Measurements from ENCODE around the gene SALL4.

DNA sequence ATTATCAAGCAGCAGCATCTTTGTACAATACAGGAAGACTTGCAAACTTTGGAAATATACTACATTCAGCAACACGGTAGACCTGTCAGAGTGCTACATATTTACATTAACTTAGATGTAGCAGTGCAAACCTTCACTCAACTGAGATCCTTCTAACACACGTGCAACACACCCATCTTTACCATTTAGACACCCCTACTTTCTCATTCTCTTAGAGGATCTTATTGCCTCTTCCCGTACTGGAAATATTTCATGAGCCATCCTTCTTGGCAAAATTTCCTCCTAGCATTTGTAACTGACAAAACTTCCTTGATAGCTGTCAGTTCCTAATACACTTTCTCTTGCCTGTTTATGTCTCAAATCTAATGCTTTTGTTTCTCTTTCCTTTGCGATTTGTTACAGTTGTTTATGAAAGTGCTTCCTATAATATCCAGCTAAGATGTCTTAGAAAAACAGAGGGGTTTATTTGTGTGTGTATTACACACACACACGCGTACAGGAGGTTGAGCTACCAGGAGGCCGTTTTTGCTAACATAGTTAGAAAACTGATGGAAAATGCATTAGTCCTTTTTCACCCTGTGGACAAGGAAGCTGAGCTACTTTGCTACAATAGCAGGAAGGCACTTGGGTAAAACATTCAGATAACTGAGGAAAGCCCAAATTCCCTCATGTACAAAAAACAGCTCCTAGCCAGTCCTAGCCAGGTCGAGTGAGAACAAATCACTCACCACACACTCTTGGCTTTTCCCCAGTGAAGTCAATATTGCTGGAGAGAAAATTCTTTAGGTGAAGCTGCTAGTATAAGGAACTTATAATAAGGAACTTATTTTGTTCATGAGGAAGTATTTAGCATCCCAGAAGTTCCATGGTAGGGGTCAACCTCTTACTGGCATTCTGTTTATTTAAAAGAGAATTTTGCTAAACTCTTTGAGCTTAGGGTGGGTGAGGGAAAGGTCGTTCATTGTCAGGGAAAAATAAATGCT is 153.6 kb downstream of the NFATC2 start:
- PRO-cap: no peak

GRCh38 chr20:51497363-51497909 is 45.1 kb downstream of the NFATC2 start:
- PRO-cap: no peak

DNA sequence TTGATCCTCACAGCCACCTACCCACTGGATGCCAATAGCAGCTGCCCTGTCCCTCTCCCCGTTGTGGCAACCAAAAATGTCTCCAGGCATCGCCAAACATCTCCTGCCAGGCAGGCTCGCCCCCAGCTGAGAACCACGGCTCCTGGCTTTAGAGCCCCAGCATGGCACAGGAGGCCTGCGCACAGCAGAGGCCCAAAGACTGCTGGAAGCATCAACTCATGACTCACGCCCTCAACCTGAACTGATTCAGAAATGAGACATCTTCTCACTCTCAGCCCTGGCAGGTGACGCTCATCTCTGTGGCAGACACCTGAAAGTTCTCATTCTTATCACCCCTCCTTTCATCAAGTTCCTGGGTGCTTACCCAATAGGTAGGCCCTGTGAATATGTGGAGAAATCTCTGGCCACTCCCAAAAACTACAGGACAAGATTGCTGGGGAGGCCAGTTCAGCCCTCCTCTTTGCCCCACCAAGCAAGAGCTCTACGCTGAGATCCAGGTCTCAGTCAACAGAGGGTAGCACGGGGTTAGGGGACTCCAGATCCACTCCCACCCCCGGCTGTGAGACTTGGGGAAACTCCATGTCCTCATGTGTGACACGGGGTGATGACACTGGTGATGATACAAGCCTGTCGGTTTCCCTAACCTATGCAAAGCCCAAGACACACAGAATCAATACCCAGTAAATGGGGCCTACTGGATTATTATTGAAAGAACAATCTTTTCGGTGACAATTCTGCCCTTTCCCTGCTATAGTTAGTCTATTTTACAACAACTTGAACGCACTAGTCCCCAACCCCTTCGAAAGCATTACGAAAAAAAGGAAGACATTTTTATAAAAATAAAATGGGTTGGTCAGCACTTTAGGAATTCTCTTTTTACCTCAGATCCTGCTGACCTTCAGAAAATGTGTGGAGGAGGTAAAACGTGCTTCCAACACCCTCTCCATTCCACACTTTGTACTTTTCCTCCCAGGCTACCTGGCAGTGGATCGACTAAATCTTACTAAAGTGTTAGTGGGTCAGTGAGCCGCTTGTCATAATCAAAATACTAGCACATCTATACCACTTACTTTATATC is 11.1 kb downstream of the NFATC2 start:
- PRO-cap: no peak

DNA sequence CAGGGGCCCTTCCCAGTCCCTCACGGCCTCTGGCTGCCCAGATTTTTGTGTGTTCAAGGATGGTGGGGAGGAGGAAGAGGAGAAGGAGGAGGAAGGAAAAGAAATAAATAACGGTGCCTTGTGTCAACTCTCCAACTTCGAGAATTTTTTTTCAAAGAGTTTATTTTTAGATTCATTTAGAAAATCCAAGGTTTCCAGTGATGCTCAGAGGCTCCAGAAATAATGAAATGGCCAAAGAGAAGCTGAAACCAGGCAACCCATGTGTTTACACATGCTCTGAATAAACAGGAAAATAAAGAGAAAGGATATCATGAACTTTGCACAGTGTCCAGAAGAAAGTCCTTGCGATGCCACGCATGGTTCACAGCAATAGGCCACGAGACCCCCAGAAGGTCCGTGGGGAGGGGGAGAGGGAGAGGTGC is 20.8 kb upstream of the NFATC2 start:
- PRO-cap: no peak

DNA sequence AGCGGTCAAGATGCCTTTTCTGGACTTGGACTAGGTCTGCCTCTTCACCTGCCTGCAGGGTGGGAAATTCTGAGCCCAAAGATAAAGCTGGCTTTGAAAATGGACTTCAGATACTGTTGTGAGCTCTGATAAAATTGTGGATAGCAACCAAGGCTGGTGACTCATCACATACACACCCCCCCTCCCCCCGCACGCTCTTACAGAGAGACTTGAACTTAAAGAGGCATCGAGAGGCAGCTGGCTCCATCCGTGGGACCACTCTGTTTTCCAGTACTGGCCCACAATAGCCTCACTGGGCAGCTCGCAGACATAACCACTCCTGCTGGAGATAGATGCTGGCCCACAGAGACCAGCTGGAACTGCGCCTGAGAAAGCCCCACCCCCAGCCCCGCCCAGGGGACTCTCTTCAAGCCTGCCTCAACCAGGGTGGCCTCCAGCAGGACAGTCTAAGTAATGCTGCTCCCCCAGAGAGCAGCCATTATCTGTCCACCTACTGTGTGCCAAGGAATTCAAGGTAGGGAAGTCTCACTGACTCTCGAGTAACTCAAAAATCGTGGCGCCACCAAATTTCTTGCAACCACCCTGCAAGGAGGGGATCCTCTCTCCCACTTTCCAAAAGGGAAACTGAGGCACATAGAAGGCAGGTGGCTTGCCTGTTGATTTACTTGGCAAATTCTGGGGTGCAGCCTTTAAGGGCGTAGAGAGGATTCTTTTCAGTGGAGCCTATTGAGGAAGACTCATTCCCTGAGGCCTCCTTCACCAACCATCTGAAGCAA is 21.4 kb upstream of the NFATC2 start:
- PRO-cap: no peak

- PRO-cap: no peak
Observed at GRCh38 chr20:51701372-51701846, 66.8 kb downstream of the ATP9A start.

GRCh38 chr20:51751979-51752888 is 16.0 kb downstream of the ATP9A start:
- PRO-cap: no peak

DNA sequence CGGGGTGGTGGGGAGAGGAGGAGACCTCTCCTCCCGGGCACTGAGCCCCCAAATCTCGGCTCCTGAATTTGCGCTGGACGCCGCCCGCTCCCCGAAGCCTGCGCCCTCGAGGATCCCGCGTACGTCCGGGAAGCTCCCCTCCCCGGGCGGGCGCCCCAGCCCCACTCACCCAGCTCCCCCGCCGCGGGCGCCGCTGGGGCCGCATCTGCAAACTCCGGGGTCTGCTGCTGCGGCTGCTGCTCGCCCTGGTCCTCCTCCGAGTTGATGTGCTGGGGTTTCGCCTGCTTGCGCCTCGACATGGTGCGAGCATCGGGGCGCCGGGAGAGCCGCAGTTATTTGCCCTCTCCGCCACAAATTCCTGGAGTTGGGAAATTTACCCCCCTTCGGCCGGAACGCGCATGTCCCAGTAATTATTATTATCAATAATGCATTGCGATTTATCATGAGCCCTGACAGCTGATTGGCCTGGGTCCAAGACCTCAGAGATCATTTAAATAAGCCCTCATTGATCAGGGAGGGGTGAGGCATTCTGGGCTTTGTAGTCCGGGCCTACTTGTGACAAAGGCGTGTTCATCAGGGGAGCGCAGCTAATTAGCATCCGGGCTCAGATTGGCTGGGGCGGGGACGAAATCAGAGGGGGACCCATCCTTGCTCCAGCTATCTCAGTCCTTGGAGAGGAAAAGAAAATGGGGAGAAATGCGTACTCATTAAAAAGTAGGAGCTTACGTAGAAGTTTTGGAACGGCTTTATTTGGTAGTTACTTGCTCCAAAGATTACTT is at the start of gene SALL4:
TSS of gene SALL4 (minus strand) at position 412 of the 779 bp plus-strand sequence.
- PRO-cap: no peak

DNA sequence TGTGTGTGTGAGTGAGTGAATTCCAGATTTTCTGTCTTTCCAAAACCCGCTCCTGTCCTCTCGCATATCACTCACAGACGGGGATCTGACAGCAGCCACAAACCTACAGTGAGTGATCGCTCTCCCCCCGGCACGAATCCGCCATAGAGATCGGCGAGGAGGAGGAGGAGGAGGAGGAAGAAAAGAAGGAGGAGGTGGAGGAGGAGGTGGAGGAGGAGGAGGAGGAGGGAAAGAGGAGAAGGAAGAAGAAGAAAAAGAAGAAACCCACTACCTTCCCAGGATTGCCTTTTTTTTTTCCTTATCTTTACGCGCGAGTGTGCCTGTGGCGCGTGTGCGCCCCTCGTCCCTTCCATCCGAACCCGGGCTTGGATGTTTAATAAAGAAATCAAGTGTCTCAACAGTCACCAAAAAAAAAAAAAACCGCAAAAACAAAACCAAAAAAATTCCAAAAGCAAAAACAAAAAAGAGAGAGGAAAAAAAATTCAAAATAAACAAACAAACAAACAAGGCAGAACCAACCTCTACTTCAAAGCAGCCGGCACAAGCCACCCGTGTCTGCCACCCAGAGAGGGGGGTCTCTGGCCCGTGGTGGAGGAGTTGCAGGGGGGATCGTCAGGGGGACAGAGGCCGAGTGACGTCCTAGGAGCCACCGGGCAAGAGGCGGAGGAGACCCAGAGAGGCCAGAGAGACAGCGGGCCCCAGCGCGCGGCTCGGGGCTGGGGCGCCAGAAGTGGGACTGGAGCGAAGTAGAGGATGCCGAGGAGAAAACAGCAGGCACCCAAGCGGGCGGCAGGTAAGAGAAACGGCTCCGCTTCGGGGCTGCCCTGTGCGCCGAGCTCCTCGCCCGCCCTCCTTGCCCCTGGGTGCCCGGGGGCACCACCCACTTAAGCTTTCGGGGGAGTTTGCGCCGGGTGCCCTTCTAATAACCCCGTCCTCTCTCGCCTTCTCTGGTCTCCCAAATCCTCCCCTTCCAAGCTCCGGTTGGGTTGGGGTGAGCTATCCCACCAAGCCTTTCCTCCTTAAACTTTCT is 698 bp downstream of the TSHZ2 start:
- PRO-cap: no peak

- PRO-cap: no peak
Observed at GRCh38 chr20:53075453-53076395, 103.6 kb downstream of the TSHZ2 start.

DNA sequence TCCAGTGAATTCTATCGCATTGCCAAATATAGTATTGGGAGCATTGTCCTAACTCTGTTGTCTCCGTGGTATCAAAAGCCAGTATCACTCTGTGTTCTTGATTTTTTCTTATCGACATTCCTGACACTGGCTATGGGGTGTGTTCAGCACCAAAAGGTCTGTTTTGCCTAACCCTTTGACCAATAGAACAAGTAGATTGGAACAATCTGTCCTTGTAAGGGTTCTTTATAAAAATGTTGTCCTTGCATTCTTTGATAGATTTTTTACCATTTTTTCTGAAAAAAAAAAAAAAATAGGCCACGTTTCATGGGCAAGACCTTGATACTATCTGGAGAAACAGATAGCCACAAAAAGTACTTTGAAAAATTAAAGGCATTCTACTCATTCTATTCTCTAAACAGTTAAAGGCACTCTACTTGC is 161.5 kb downstream of the TSHZ2 start:
- PRO-cap: no peak

GRCh38 chr20:53216801-53217658 is 244.9 kb downstream of the TSHZ2 start:
- PRO-cap: no peak

GRCh38 chr20:53584221-53584709 is 9.4 kb downstream of the ZNF217 start:
- PRO-cap: no peak

- PRO-cap: no peak
Observed at GRCh38 chr20:53642334-53643136, 48.9 kb upstream of the ZNF217 start.

DNA sequence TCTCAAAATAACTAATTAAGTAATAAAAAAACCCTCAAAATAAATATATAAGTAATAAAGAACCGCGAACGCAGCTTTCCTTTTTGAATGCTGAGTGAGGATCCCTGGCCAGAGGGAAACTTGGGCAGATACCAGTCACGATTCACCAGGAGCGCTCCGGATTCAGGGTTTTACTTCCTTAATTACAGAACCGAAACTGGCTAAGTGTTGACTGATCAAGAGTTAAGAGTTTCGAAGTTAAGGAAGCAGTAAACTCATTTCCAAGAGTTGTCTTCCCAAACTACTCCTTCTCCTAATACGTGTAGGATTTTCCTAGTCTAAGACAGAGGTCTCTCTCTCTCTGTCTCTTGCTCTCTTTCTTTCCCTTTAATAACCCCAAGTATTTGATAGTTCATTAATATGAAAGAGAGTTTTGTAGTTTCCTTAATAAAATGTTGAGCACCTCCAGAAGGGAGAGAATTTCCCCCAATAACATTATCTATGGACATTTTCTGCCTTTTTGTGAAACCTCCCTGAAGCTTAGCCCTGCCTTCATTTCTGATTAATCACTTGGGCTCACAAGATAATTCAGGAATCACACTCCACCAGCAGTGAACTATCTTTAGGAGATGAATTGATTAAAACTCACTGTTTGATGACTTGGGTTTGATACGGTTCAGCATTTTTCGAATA is 61.5 kb upstream of the ZNF217 start:
- PRO-cap: no peak

GRCh38 chr20:53693270-53693678 is 99.6 kb upstream of the ZNF217 start:
- PRO-cap: no peak

DNA sequence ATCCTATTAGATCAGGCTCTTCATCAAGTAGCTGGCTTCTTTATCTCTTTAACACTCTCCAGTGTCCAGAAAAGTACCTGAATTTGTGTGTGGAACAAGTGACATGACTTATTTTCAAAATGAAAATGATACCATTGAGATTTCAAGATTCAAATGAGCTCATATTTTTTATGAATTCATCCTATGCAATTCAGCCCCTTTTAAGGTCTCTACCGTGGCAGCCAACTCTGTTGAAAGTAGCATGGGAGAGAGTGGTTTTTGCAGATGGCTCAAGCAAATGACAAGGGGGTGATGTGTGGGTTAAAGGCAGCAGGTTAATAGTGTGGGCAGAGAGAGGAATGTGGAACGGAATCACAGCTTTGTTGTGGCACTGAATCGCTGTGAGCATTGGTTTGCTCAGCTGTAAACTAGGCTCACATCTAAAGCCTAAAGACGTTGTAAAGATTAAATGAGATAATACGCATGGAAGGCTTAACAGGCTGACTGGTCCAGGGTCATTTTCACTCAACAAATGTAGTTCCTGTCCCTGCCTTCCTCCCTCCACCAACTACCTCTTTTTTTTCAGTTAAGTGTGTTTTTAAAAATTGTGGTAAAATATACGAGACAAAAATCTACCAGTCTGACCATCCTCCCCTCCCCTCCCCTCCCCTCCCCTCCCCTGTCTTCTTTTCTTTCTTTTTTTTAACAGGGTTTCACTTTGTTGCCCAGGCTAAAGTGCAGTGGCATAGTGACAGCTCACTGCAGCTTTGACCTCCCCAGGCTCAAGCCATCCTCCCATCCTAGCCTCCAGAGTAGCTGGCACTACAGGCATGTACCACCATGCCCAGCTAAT is 114.7 kb upstream of the ZNF217 start:
- PRO-cap: no peak

DNA sequence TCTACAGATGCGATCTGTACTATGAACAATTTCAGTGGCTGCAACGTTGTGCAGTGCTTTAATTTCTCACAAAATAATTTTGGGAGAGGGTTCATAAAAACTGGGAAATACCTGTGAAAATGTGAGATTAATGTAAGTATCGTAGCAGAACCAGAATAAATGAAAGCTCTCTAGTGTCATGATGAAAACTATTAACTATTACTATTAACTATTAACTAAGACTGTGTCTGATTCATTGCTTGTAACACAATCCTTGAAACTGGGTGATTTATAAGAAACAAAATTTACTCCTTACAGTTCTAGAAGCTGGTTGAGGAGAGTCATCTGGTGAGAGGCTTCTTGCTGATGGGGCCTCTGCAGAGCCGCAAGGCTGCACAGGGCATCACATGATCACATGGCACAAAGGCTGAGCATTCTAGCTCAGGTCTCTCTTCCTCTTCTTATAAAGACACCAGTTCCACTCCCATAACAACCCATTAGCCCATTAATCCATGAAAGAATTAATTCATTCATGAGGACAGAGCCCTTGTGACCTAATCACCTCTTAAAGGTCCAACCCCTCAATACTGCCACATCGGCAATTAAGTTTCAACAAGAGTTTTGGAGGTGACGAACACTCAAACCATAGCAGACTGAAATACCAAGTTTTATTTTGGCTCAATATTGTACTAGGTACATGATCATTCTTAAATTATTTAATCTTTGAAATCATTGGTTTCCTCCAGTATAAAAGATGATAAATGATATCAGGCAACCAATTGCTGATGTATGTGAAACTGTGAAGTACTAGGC is 233.4 kb upstream of the ZNF217 start:
- PRO-cap: no peak

DNA sequence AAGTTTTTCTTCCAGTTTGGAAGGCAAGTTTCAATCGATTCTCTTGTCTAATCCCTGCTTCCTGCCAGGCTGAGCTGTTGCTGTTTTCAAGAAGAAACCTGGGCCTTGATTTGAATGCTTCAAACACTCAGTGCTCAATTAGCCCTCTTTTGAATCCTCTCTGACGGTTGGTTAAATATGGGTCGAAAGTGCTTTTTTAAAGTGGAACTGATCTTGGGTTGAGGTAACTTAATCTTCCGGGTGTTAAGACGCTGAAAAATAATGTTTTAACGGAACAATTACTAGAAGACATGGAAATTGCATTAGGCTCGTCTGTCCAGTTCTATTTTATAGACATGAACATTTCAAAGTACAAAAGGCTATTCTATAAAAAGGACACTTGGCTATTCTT is 203.2 kb downstream of the BCAS1 start:
- PRO-cap: no peak

DNA sequence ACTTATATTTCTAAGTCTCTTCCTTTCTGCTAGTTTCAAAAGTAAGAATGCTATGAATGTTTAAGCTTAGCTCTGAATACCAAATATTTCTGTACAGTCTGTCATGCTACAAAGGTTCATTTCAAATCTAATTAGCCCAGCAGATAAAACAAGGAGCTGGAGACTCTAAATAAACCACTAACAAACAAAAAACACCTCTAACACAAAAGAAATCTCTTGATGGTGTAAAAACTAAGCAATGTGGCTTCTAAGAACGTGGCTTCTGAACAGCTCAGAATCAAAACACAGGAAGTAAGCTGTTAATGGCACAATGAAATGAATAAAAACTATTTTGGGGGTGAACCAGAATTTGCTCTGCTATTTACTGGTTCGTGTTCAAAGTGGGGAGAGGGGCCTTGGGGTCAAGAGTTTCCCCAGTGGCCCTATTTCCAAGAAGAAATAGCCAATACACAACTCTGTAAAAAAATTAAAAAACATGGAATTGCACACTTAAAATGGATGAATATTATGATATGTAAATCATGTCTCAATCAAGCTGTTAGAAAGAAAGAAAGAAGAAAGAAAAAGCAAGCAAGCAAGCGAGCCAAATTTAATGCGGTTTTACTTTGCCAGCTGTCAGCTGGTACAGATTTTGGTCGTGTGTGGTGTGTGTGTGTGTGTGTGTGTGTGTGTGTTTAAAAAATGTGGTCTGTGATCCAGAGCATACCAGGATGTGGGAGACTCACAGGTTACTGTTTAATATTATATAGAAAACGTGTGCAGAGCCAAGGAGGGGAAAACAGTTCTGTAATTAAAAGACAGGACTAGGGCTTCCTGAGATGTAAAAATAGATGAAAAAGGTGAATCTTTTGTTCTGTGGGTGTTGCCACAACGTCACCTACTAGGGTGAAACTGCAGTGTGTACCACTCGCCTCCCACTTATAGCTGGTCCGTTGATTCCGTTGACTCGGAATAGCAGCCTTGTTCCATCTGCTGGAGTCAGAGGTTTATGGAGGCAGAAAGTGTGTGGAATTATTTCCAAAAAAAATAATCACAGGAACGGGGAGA is 198.0 kb downstream of the BCAS1 start:
- PRO-cap: no peak